SEM (cell line): ENCODE measurements around the gene BRPF1.

GRCh38 chr3:5202090-5202847 is 14.8 kb downstream of the EDEM1 start:
- PRO-cap, result unidirectional peak, plus-strand start at chr3:5202564

DNA sequence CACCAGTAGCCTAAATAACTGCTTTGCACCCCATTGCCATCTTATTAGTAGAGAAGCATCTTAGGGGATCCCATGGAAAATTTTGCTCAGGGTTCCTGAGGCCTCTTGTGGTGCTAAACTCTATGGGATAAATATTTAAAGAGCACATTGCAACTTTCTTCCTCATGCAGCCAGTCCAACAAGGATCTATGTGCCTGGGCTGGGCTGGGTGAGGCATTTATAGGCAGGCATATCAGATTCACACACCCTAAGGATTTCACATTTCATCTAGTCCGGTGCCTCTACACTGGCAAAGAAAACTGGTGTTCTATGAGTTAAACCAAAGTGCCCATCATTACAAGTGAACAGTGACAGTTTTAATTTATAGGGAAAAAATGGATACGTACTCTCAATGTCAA is 512.3 kb downstream of the EDEM1 start:
- PRO-cap, result no peak

- PRO-cap, result no peak
Observed at GRCh38 chr3:7640790-7641291, 779.9 kb downstream of the GRM7 start.

DNA sequence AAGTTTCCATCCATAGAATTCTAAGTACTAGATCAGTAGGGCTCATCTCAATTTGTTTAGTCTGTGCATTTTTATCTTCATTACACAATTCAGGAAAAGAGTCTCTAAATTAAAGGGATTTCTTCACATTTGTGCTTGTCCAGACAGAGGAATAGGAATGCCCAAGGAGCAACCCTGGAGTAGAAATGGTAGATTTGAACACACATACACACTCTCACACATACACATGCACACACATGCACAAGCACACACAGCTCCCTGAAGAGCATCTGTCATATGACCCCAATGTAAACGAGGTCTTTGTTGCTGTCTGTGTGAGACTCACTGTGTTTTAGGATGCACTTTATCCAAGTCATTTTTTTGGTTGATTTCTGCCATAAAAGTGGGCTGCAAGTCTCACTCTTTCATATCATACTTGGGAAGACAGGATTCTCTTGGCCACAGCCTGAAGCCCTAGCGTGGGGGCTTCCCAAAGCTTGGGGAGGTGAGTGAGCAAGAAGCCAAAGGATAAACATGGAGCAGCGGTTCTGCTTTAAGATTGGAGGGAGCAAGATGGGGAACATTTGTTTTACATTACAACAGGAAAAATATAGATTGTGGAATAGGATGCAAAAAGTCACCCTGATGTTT is 21.6 kb downstream of the LMCD1 start:
- PRO-cap, result no peak

DNA sequence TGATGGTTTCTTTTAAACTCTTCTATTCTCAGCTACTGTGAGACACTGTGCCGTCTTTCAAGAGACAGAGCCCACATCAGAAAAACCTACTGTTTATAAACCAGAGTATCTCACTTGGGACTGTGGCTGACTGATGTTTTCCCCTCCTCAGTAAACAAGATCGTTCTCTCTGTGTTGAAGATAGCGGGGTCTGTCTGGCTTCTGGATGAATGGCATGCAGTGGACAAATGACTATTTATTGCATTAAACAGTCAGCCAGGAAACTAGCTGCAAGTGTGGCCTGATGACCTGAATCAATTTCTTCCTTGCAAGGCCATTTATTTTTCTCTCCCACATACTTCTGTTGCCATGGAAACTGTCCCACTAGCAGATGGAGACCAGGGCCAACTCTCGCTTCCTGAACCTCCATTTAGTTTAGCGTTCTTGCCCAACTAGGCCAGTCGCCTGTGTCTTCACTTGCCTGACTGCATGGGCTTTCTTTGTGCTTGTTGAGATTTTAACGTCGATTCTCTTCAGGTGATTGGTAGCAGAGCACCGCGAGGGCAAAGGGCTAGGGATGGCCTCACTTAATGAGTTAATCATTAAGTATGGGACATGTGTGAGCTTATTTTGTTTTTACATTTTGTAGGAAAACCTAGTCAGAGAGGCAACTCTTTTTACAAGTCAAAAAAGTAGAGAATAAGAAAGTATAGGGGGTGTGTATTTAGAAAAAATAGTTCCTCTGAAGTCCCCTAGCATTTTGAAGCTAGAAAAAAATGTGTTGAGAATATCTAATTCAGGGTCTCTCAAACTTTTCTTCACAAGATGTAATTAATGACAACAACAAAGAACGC is 27.6 kb downstream of the LMCD1 start:
- PRO-cap, result no peak

GRCh38 chr3:8554669-8555694 is 53.4 kb downstream of the LMCD1 start:
- PRO-cap, result unidirectional peak, plus-strand start at chr3:8555459

DNA sequence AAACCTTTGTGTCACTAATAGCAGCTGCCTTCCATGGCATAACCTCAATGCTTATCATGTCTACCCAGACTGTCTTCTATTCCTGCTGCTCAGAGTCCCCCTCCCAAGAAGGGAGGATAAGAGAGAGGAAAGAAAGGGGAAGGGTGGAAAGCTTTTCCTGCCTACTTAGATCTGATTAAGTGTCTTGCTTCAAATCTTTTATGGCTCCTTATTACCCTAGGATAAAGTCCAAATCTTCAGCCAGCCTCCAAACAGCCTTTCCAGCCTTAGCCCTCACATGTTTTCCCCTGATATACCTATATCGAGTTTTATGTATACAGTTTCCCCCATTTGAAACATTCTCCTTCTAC is 7.8 kb upstream of the SSUH2 start:
- PRO-cap, result no peak

- PRO-cap, result no peak
Observed at GRCh38 chr3:8675417-8675937, 30.9 kb upstream of the SSUH2 start.

DNA sequence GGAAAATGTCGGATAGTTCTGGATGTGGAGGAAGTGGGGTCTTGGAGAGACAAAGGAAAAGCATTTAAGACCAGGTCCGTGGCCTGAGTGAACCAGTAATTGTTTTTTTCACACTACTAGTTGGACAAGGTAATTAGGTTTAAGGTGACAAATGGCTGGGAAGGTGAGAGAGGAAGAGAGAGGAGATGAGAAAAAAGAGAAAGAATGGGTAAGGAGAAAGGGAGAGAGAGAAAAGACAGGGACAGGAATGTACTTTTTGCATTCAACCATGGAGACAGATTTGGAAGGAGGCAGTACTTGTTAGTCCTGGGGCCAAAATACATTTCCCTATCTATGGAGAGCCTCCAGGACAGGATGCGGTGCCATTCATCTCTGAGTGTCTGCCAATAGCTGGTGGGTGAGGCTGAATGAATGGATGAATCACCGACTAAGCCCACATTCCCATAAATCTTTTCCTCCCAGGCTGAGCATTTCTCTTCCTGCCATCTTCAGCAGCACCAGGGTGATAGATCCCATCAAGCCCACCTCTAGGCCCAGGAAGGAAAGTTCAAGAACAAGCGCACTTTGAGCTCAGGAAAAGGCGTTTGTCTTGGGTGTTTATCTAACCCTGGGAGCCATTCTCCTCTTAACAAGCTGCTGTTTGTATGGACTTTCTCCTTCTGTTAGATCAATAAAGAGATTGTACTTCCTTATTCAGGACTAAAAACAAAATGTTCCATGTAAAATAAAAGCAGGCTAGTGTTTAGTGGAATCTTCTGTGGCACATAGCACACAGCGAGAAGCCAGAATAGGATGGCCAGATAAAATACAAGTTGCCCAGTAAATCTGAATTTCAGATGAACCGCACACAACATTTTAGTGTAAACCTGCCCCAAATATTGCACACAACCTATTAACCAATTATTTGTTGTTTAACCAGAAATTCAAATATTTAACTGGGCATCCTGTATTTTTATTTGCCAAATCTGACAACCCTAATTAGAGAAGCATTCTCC is 1.7 kb upstream of the RAD18 start:
- PRO-cap, result no peak

DNA sequence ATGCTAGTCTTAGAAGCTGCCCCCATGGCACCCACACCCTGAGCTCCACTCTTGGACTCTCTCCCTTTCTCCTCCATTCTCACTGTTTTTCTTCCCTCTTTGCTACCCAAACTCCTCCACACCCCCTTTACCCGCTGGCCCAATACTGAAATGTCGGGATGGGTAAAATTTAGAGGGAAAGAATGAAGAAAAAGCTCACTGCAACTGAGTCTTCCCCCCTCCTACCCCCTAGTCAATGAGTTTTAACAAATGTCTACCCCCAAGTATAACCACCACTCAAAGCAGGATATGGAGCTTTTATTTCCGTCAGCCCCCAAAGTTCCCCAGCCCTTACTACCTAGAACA is 82.6 kb upstream of the RAD18 start:
- PRO-cap, result no peak

- PRO-cap, result no peak
Observed at GRCh38 chr3:9100696-9101075, 137.4 kb upstream of the RAD18 start.

- PRO-cap, result bidirectional peak, plus-strand start at chr3:9422867, minus-strand start at chr3:9422823
Observed at GRCh38 chr3:9422459-9423449, 25.3 kb downstream of the SETD5 start.

DNA sequence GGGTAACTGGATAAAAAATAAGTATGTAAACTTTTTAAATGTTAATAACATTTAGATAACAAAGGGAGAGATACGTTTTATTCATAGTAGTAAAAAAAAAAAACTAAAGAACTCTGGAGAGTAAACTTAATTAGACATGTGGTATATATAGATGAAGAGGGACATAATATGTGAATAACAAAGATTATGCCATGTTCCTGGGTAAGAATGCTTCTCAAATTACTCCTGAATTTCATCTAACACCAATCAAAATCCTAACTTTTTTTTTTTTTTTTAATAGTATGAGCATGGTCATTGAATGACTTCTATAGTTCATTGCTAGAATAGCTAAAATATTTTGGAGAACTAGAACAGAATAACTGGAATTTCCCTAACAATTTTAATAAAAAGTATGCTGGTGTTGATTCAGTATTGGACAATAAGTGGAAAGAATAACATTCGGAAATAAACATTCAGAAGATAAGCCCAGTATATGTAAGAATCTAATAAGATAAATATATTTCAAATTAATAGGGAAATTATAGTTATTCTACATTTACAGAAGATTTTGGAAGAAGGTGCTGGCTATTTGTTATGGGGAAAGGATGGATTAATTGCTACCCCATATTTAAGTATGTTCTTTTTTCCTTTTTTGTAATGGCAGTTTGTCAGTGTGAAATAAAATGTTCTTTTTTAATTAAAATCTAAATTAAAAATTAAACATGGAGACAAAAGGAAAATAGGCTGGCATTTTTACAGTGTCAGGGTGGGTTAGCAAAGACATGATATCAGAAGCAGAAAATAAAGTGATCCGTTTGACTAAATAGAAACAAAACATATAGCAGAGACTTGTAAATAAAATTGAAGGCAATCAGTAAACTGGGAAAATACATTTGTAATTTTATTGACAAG is 63.0 kb downstream of the SETD5 start:
- PRO-cap, result no peak

DNA sequence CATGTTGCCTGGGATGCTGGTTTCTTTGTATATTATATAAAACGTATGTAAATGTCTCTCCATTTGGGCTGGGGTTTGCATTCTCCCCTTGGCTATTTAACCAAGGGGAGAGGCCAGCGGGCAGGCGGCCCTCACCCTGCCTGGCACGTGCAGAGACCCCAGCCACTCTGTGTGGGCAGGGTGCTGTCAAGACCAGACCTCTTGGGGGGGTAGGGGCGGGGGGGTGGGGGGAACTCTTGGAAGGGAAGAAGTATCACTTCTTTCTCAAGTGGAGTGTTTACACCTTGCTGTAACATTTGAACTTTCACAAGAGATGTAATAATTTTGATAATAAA is 75.9 kb downstream of the LHFPL4 start:
- PRO-cap, result no peak

- PRO-cap, result no peak
Observed at GRCh38 chr3:9722222-9722703, 9.3 kb upstream of the BRPF1 start.

DNA sequence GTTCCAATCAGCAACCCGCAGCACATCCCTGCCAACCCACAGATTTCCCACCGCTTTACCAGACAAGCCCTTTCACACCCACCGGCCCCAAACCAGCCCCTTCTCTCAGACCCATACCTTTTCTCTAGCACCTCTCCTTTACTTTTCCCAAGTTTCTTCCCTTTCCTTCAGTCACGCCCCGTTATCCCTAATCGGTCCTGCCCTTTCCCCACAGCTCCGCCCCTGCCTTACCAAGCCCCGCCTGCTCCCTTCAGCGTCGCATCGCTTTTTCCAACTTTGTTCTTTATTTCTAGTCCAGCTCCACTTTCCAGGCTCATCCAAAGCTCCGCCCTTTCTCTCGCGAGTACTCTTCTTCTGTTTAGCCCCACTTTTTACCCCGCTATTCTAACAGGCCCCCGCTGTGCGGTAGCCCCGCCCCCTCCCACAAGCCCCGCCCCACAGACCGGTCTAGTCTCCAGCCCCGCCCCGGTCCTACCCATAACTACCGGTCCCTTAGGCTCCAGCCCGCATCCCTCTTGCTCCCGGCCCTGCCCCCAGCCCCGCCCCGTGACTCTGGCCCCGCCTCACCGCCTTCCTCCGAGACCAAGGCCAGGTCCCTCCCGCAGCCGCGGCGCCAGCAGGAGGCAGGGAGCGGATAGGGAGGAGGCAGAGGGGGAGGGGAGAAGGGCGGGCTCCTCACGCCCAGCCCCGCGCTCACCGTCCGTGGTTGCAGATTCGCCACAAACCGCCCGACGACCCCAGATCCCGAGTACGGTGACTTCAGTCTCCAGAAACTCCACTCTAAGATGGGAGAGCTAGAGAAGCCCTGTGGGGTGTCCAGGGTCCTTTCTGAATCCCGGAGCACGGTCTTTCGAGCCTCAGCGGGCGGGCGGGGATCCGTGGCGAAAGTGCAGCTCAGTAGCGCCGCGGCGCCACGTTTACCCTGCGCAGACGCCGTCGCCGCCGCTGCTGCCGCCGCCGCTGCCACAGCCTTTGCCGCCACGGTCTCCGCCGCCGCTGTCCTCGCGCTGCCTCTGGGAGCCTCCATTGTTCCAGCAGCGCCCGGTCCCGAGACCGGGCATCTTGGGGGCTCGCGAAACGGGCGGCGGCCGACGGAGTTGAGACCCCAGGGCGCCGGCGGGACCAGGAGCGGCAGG is at the start of gene BRPF1:
Gene BRPF1, plus strand, starts transcription at position 920 of the 1,136 bp plus-strand sequence.
- PRO-cap, result bidirectional peak, plus-strand start at position 613 of the sequence, minus-strand start at position 339 of the sequence; unidirectional peak, plus-strand start at position 478 of the sequence; unidirectional peak, plus-strand start at position 720 of the sequence; unidirectional peak, plus-strand start at position 966 of the sequence

GRCh38 chr3:9731952-9733197 is 840 bp downstream of the BRPF1 start:
- PRO-cap, result bidirectional peak, plus-strand start at chr3:9732459, minus-strand start at chr3:9732328

DNA sequence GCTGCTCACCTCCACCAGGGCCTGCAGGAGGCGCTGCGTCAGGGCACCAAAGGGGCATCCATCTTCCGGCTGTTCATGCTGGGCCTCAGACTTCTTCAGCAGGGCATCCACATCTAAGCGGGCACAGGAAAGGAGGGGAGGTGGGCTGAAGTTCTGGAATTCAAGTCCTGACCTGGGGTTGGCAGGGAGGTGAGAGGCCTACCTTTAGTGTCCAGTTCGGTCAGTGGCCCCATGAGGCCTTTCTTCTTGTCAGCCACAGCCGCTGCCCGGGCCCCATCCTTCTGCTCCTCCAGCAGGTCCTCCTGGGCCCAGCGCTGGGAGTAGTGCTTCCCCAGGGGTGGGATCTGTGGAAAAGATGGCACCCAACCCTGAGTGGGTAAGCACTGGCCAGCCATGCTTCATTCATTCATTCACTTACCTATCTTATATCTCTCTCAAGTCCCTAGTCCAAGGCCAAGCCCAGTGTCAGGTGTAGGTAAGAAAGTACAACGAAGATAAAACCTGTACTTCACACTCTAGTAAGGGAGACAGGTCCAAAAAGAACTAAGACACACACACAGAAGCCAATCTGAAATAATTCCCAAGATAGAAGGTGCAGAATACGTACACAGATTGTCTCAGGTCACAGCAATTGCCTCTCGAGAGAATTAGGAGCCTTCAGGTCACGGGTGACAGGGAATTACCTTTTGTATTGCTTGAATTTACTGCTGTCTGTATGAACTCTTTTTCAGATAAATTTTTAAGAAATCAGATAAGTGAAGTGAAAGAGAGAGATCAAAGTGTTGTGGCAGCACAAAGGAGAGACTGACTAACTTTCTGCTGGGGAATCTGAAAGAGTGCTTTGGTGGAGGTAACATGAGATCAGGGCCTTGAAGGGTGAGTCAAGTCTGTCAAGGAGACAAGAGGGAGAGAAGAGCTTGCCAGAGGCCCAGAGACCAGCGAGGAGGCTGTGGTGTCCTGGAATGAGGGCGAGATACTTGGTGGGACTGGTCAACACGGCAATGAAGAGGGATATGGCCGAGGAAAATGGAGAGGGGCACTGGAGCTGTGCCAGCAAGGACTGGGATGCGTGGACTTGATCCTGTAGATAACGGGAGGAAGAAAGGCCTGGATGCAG is 4.9 kb downstream of the TADA3 start:
- PRO-cap, result no peak

- PRO-cap, result no peak
Observed at GRCh38 chr3:9806235-9807198, 3.5 kb upstream of the TTLL3 start.

- PRO-cap, result bidirectional peak, plus-strand start at chr3:9915270, minus-strand start at chr3:9915071
Observed at GRCh38 chr3:9914913-9915514, 1.9 kb upstream of the IL17RC start.